Mesenteric fat pad (tissue), 1 donor: Measurements from ENCODE around the genes TRIM44 and LDLRAD3.

- PRO-cap = no peak
Observed at GRCh38 chr11:35304478-35304881, 114.9 kb downstream of the SLC1A2 start.

DNA sequence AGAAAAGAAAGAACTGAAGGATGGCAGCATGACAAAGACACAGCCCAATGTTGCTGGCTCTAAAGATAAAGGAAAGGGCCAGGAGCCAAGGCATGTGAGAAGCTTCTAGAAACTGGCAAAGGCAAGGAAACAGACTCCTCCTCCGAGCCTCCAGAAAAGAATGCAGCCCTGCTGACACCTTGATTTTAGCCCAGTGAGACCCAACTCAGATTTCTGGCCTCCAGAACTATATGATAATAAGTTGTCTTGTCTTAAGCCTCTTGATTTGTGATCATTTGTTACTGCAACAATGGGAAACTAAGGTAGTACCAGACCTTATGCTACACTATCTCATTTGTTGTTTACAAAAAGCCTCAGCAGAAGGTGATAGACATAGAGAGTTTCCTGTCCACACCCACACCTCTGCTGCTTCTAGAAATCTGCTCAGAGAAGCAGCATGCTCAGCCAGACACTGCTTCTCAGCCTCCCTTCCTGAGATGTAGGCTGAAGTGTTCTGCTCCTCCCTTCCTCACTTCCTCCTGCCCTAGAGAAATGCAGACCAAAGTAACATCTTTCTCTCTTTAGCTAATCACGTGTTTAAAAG is 88.6 kb downstream of the SLC1A2 start:
- PRO-cap = no peak

GRCh38 chr11:35347664-35348191 is 71.6 kb downstream of the SLC1A2 start:
- PRO-cap = no peak

GRCh38 chr11:35539799-35540265 is 14.4 kb upstream of the PAMR1 start:
- PRO-cap = no peak

- PRO-cap = no peak
Observed at GRCh38 chr11:35662303-35662557, 345 bp upstream of the TRIM44 start.

DNA sequence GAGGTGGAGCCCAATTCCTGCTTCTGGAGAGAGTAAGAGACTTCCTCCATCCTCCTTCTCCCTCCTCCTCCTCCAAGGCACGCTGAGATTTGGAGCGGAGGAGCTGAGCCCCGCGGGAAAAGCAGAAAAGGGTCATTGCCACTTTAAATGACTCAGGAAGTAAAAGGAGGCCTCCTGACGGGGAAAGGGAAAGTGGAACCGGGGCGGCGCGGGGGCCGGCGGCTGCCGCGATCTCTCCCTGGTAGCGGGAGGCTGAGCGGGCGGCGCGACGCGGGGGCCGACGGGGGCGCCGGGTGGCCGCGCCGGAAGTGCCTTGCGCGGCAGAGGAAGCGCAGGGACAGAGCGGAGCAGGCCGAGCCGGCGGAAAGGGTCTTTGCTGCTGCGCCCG is at the start of gene TRIM44:
TRIM44 (plus strand) TSS at position 218 of the 388 bp plus-strand sequence.
- PRO-cap = unidirectional peak, plus-strand start at position 190 of the sequence; unidirectional peak, plus-strand start at position 323 of the sequence

GRCh38 chr11:35702576-35702874 is 40.0 kb downstream of the TRIM44 start:
- PRO-cap = no peak

DNA sequence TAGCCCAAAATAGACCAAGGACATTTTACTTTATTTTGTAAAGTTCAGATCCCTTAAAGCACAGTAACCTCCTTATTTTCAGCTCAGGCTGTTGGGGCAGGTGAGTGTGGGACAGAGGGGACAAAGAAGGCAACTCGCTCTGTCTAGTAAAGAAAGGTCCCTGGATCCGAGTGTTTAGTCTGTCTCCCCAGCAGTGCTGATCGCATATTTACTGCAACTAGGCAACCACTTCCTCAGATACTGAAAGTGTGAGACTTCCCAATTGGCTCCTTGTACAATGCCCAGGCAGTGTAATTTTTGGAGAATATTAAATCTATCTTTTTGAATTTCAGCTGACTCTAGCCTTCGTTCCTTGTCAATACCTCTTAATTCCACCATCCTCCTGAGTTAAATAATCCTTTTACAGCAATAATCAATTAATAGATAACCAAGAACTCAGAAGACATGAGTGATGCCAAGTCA is 138.4 kb downstream of the TRIM44 start:
- PRO-cap = no peak

DNA sequence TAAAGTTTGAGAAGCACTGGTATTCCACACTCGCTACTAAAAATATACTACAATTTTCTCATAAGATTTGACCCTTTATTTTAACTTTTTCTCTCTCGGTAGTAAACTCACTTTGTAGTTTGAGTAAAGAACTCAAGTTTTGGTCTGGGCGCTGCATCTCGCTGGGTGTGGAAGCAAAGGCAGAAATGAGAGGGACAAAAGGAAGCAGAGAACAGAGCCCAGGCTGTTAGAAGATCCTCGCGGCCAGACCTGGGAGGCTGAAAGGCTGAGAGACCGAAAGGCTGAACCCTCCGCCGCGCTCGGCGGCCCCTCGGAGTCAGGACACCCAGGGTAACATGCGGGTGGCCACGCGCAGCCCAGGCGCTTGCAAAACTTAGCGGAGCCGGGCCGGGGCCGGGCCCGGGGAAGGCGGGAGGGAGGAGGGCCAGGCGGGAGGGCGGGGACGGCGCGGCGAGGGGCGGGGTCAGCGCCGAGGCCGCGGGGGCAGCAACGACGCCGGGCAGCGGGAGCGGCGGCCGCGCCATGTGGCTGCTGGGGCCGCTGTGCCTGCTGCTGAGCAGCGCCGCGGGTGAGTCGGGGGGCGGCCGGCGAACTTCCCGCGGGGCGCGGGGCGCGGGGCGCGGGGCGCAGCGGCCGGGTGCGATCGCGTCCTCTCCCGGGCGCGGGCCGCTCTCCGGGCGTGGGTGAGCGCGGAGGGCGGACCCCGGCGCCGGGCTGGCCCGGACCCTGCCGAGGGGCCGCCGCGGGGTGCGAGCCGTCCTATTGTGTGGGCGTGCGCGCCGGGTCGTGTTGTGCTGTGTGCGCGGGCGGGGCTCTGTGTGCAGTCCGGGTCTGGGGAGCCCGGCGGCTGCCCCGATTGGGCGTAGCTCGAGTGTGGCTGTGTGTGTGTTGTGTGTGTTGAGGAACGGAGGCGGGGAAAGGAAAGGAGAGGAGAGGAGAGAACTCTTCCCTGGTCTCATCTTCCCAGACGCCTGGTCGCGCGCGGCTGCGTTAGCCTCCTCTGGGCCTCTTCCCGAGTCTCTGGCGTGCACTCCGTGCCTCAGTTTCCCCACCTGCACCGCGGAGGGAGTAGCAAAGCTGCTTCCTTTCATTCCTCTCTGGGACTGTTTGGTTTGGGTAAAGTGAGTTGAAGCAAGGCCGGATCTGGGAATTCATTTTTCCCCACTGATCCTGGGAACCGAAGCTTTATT is at the start of gene LDLRAD3:
LDLRAD3 (plus strand) TSS at position 486 of the 1,190 bp plus-strand sequence.
- PRO-cap = bidirectional peak, plus-strand start at position 489 of the sequence, minus-strand start at position 323 of the sequence

DNA sequence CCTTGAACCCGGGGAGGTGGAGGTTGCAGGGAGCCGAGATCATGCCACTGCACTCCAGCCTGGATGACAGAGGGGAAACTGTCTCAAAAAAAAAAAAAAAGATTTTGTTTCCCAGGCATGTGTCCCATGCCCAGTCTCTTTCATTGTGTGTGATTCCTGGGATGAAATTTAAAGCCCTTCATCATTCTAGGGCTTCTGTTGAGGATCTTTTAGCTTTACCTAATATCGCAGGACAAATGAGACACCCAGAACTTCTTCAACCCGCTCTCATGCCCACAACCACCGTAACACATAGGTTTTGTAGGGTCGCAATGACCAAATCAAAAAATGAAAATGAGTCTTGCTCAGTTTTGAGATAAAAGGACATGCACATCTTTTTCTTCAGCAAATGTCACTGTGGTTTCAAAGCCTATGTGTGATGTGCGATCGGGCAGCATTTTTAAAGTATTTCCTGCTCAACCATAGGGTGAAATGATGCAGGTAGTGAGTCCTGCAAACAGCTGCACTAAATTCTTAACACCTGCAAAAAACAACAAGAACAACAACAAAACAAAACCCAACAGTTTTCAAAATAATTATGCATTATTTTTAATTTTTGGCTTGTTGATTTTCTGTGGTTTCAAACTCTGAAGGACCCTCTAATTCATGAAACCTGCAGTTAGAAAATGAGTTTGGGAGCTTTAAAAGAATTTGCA is 79.2 kb downstream of the PRR5L start:
- PRO-cap = no peak

DNA sequence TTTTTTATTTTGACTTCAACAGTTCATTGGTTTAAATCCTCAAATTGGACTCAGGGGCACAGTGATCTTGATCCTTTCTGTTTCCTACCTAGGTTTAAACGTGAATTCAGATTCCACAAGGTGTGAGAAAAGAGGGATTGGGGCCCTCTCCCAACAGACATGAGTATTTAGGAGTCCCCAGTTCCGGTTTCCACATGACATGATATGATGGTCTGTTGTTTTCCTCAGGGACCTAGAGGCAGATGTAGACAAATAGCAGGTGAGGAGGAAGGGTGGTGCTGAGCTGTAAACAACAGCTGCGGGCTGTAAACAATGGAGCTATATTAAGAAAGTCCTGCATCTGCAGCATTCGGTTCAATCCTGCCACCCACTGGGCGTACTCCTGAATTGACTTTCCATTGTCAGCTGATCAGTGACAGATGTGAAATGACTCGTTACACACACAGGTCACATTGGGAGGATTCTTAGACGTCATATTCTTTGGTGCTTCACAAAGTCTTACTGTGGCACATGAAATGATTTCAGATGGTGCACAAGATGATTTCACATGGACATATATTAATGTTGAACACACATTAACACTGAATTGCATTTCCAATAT is 26.9 kb upstream of the RAG1 start:
- PRO-cap = no peak

GRCh38 chr11:40232681-40233112 is 1226.8 kb downstream of the LRRC4C start:
- PRO-cap = no peak

DNA sequence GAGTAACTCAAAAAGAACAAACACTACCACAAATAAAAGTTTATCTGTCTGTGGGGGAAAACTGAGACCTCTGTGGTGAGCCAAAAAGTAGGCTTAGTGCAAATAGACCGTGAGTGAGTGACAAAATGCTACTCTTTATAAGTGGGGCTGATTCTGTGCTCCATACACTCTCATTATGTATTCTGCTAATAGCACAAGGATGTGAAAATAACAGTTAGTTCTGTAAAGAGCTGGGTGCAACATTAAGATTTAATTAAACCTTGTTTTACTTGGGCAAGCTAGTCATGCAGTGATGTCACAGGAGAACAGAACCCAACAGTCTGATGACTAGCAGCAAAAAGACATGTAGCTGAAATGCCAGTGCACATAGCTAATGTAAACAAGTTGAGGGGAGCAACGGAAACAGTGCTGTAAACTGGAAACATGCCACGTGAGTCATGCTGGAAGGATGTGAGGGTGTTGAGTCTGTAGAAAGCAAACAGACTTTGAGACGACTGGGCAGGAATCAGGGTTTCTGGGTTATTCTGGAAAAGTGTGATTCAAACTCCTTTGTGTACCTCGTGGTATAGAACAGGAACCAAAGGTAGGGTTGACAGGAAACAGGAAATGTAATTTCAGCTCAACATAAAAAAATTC is 1130.4 kb downstream of the LRRC4C start:
- PRO-cap = no peak

DNA sequence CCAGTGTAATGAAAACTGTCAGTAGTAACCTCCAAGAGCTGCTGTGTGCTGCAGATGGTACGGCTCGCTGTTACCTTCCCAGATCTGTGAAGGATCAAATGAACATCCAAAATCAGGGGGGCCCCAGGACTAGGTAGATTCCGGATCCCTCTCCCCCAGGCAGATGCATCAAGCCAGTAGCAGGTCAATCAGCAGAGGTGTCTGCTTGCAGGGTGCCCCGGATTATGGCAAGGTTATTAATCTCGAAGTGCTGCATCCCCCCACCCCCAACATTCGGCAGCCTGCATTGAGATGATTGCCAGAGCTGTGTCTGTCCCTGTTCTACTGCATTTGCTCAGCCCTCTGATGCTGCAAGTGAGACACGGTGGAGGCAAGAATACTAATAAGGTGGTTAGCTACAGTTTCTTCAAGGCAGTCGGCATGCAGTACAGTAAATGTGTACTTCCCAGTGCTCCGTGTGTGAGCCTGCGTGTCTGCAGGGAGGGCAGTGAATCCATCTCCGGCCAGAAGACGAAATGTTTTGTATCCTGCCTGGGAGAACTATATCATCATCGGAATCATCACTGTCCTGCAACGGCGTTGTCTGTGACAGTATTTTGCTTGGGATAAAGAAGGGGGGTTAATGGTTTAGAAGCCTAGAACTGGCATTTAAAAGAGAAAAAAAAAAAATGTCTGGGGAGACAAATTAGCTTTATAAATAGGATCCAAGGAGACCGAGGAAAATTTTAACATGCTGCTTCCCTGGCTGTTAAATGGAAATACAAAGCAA is 619 bp upstream of the LRRC4C start:
- PRO-cap = no peak

GRCh38 chr11:43557462-43558167 is 122.9 kb upstream of the HSD17B12 start:
- PRO-cap = no peak

GRCh38 chr11:43681469-43681677 is 835 bp downstream of the HSD17B12 start:
- PRO-cap = no peak

GRCh38 chr11:43724234-43724934 is 43.8 kb downstream of the HSD17B12 start:
- PRO-cap = no peak

- PRO-cap = no peak
Observed at GRCh38 chr11:43736696-43737386, 56.3 kb downstream of the HSD17B12 start.

GRCh38 chr11:43834992-43835564 is 45.6 kb upstream of the ALKBH3 start:
- PRO-cap = no peak

DNA sequence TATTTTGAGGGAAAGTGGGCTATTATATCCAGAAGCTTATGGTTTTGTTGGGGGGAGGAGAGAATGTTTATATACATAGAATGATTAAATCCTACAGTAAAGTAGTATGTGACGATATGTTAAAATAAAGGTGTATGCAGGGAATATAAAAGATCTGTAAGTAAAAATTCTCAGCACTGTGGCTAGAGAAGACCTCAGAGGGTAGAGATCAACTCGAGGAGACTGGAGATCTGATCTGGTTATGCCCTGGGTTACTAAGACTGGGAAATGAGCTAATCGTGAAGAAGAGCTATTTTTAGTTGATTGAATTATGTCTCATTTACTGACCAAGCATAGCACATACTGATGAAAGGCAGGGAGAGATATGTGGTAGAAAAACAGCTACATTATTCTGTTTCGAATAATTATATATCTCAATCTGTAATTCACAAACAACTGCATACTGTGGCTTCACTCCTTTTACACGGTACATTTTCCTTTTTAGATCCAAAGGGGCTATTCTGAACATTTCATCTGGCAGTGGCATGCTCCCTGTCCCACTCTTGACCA is 42.7 kb upstream of the ALKBH3 start:
- PRO-cap = no peak